ENCODE data around the genes RNF123 and TRAIP.

DNA sequence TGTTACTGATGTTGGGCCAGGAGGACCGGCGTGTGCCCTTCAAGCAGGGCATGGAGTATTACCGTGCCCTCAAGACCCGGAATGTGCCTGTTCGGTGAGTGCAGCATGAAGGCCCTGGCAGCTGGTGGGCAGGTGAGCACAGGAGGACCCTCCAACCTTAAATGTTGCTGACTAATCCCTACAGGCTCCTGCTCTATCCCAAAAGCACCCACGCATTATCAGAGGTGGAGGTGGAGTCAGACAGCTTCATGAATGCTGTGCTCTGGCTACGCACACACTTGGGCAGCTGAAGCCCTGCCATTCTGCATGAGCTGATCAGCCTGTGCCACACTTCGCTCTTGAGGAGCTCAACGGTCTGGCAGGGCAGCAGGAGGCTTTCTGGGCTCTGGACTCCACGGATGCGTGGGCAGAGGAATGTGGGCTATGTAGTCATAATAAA lies 6.2 kb downstream of the MST1 start:
- PRO-cap, 2 experiments = peak in 2 of 2 experiments; most common plus-strand start position 307 of the sequence (in 1); most common minus-strand start position 166 of the sequence (in 2)
- RAMPAGE, long total RNA, 5 experiments = no peak in any of the 5 experiments

DNA sequence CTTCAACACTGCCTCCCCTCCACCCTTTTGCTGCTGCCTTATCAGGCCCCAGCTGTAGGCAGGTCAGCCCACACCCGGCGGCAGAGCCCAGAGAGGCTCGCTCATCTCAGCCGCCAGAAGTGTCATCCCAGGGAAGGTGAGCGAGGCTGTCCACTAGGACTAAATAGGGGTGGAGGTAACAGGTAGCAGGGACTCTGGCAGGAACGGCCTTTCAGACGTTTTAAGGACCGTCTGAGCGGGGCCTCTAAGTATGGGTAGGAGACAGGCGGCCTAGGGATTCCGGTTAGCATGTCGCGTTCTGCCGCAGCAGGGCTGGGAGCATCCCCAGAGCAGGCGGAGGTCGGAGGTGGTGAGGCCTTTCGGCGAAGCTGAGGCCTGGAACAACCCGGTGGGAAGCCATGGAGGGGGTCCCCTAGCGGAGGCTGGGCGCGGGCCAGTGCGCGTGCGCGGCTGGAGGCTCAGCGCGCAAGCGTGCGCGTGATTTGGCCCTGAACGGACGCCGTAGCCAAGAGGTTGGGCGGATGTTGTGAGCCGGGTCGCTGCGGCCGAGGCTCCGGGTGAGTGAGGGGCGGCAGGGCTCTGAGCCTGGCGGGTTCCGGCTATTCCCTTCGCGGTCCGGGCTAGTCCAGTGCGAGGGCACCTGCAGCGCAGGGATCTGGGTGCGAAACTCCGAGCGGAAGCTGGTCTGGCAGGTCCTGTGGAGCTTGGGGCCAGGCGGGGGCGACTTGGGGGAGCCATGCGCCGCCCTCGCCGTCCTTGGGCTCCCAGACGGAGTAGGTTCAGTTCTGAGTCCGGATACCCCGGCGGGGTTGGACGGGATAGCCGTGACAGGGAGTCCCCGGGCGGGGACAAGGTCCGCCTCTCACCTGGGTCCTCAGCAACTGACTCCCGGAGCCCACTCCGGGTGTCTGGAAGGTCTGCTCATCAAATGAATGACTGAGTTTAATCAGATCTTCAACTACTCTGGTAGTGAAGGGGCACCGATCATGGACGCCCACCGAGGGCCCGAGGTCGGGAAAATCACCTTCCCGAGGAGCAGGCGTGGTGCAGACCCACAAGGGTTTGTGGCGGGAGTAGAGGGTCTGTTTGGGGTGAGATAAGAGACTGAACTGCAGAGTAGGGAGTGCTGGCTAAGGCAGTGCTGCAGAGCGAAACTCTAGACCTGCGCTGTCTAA lies at the start of gene RNF123:
RNF123 (plus strand) TSS at position 508 of the 1,175 bp plus-strand sequence.
- PRO-cap, 2 experiments = peak in 2 of 2 experiments; most common plus-strand start position 508 of the sequence (in 1); most common minus-strand start position 424 of the sequence (in 1)
- RAMPAGE, long total RNA, 5 experiments = start-site peak on the plus strand in 4 of 5 experiments, centred at positions 521 to 536 of the sequence, 40 to 255 reads per replicate; start-site peak on the minus strand in 3 of 5 experiments, centred at positions 429 to 442 of the sequence, 26 to 33 reads per replicate

- PRO-cap, 2 experiments = peak in 1 of 2 experiments; most common plus-strand start chr3:49806500 (in 1)
- RAMPAGE, long total RNA, 5 experiments = no peak in any of the 5 experiments
Measured at GRCh38 chr3:49805868-49806676, 3.0 kb downstream of the INKA1 start.

DNA sequence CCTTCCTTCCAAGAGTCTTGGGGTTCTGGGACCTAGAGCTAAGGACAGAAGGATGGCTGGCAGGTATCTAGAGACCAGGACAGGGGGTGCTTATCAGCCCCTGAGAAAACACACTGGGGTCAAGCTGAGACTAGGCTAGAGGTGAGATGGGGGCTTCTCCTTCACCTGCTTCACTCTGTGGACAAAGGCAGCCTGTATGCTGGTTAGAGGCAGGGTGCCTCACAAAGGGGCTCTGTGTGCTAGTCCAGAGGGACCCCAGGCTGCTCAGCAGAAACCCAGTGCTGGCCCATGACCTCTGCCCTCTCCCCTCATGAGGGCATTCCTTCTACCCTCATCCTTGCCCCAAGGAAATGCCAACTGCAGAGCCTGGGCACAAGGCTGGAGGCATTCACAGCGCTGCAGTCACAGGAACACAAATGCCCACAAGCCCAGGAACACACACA lies 3.6 kb downstream of the INKA1 start:
- PRO-cap, 2 experiments = no peak in any of the 2 experiments
- RAMPAGE, long total RNA, 5 experiments = no peak in any of the 5 experiments

- PRO-cap, 2 experiments = peak in 2 of 2 experiments; most common plus-strand start chr3:49856668 (in 1); most common minus-strand start chr3:49856546 (in 2)
- RAMPAGE, long total RNA, 5 experiments = start-site peak on the minus strand in 1 of 5 experiments, at chr3:49856552-49856566 at its widest, 13 reads per replicate
Measured at GRCh38 chr3:49856186-49857057, at the start of gene TRAIP. Gene TRAIP, minus strand, starts transcription at chr3:49856564.

DNA sequence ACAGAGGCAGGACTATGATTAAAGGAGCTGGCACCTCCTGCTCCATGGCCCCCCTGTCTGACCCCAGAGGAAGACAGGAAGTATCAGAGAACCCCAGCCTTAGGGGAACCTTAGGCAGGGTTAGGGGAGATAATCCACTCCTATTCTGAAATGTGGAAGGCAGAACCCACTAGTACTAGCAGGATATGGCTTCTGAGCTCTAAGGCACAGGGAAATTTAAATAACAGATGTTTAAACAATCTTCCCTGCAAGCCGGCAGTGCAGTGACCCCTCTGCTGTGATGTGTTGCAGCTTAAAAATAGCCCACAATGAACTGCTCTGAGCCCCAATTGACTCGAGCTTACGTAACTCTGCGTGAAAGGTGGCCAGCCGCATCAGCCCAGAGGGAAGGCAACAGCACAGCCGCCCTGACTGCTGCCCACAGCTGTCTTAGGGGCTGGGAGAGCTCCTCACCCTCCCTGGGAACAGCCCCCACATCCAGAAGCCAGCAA lies 12.4 kb upstream of the CAMKV start:
- PRO-cap, 2 experiments = no peak in any of the 2 experiments
- RAMPAGE, long total RNA, 5 experiments = no peak in any of the 5 experiments

DNA sequence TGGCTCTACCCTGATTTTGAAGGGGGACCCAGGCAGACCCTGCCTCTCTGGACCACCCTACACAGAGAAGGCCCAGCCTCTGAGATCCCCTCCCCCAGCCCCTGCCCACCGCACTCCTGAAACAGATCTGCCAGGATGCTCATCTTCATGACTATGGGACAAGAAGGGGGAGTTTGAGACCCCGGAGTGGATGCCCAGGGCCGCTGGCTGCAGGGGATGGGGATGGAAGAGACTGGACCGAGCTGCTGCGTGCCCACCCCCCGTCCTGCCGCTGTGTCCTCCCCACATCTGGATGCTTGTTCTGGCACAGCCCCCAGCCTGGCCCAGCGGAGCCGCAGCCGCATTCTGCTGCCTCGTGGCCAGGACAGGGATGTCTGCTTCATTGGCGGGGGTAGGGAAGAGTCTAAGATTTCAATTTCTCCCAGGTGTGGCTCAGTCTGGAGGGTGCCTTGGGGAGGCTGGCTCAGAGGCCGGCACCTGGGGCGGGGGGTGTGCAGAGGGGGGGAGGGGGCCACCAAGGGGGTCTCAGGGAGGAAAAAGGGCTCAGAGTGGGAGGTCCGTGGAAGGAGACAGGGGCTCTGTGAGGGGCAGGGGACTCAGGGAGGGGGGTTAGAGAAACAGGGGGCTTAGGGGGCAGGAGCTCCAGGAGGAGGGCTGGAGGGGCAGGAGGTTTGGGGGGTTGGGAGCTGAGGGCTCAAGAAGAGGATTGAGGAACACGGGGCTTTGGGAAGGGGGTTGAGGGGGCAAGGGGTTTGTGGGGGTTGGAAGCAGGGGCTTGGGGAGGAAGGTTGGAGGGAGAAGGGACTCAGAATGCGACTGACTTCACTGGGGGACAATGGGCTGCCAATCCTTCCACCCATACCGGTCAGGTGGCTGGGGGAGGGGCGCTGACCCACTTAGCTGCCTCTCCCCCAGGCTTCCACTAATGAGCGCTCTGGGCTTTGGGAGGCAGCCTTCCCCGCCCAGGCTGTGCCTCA lies 30.1 kb upstream of the SEMA3F start:
- PRO-cap, 2 experiments = no peak in any of the 2 experiments
- RAMPAGE, long total RNA, 5 experiments = no peak in any of the 5 experiments

DNA sequence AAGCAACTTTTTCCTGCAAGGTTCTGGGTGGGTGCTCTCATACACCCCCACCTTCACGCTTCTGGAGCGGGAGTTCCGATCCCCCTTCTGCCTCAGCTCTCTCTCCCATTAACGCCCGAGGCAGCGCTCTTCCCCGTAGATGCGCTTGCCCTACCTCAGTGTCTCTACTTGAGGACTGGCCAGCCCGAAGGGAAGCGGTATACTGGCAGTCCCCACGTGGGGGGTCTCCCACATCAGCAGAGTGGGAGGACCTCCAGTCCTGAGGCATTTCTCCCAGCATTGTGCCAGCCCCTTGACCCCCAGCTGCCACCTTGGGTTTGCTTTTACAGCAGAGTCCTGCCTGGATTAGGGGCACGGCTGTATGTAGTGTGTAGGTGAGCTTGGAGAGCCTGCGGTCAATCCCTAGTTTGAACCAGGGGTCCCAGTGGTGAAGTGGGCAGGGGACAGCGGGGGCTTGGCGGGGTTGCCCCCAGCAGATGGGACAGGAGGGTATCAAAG lies 742 bp downstream of the SEMA3F start:
- PRO-cap, 2 experiments = peak in 1 of 2 experiments; most common plus-strand start position 326 of the sequence (in 1); most common minus-strand start position 170 of the sequence (in 1)
- RAMPAGE, long total RNA, 5 experiments = no peak in any of the 5 experiments

- PRO-cap, 2 experiments = no peak in any of the 2 experiments
- RAMPAGE, long total RNA, 5 experiments = no peak in any of the 5 experiments
Measured at GRCh38 chr3:50205667-50206470, 798 bp downstream of the SLC38A3 start.

DNA sequence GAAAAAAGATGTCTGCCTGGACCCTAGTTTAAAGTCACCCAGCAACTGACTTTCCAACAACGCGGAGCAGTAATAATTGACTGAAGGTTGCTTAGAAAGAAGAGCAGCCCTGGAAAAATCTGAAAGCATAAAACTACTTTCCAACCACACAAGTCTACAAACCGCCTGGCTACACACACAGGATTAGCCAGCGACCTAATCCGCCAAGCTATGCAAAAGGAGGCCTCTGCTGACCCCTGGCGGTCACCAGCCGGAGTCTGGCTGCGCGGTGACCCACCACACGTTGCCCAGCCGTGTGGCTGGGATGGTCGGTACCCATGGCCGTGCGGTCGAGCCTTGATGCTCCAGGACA lies 10.0 kb upstream of the GNAI2 start:
- PRO-cap, 2 experiments = no peak in any of the 2 experiments
- RAMPAGE, long total RNA, 5 experiments = no peak in any of the 5 experiments

GRCh38 chr3:50230060-50231067 lies 5.6 kb upstream of the GNAI2 start:
- PRO-cap, 2 experiments = no peak in any of the 2 experiments
- RAMPAGE, long total RNA, 5 experiments = no peak in any of the 5 experiments

GRCh38 chr3:50251398-50251786 lies 15.4 kb downstream of the GNAI2 start:
- PRO-cap, 2 experiments = no peak in any of the 2 experiments
- RAMPAGE, long total RNA, 5 experiments = no peak in any of the 5 experiments

GRCh38 chr3:50252277-50252691 lies 16.3 kb downstream of the GNAI2 start:
- PRO-cap, 2 experiments = no peak in any of the 2 experiments
- RAMPAGE, long total RNA, 5 experiments = no peak in any of the 5 experiments

GRCh38 chr3:50266436-50267122 lies 2.4 kb upstream of the SEMA3B start:
- PRO-cap, 2 experiments = no peak in any of the 2 experiments
- RAMPAGE, long total RNA, 5 experiments = no peak in any of the 5 experiments

DNA sequence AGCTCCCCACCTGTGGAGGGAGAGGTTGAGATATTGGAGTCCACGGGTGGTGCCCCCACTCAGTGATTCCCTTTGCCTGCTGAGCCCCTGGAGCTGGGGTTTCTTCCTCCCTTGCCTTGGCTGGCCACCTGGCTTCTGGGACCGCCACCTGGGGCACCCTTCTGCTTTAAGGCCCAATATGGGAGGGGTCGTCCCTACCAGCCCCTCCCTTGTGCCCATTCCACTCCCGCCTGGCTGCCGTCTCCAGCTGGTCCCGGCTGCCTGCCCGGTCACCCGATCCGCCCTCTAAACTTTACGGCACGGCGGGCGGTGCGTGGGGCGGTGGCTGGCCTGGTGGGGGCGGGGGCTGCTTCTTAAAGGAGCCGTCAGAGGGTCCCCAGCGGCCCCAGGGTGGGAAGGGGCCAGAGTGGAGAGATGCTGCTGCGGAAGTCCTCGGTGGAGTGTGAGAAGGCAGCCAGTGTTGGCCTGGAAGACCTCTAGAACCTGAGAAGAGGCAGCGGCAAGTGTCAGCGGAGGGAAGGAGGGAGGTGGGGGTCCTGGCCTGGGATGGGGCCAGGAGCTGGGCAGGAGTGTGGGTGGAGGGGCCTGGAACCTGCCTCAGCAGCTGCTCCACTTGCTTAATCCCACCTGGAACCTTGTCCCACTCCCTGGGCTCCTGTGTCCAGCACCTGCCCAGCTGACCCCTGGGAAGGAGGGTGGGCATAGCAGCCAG lies 1.5 kb upstream of the SEMA3B start:
- PRO-cap, 2 experiments = peak in 2 of 2 experiments; most common plus-strand start position 368 of the sequence (in 1); most common minus-strand start position 259 of the sequence (in 1)
- RAMPAGE, long total RNA, 5 experiments = start-site peak on the plus strand in 2 of 5 experiments, centred at positions 353 to 359 of the sequence, 35 to 65 reads per replicate; start-site peak on the minus strand in 3 of 5 experiments, centred at positions 142 to 289 of the sequence, 11 to 20 reads per replicate

DNA sequence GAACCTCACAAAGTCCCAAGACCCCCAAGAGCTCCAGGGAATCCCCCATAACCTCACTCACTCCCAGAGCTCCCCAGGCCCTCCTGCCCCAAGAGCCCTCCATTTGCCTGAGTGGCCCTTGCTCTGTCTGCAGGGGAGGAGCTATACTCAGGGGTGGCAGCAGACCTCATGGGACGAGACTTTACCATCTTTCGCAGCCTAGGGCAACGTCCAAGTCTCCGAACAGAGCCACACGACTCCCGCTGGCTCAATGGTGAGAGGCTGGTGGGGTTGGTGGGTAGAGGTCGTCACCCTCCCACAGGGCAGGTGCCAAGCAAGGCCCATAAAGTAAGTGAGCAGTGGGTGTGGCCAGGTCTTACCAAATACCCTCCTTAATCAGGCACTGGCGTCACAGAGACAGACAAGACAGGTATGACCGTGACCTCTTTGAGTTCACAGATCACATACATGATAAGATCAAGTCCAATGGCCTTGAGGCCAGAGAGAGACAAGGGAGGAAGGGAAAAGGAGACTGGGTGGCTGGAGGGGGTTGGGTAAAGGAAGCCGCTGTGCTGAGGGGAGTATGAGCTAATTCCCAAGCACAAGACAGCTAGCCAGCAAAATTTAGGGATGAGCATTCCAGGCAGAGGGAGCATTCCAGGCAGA lies 2.4 kb downstream of the SEMA3B start:
- PRO-cap, 2 experiments = no peak in any of the 2 experiments
- RAMPAGE, long total RNA, 5 experiments = no peak in any of the 5 experiments

DNA sequence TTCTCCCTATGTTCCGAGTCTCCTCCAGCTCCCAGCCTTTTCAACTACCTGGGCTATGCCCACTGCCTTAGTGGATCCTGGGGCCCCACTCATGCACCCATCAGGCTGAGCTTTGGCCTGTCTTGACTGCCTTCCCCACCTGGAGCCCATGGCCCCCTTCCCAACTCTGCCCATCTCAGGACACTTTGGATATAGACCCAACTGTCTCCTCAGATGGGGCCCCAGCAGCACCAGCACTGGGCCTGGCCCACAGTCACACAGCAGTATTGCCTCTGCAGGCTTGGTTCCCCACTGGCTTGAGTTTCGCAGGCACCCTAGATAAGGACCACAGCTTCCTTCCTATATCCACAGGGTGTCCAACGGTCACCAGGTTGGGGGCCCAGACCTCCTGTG lies 1.0 kb downstream of the HYAL3 start:
- PRO-cap, 2 experiments = no peak in any of the 2 experiments
- RAMPAGE, long total RNA, 5 experiments = no peak in any of the 5 experiments

- PRO-cap, 2 experiments = peak in 2 of 2 experiments; most common plus-strand start chr3:50584156 (in 1); most common minus-strand start chr3:50584056 (in 1)
- RAMPAGE, long total RNA, 5 experiments = no peak in any of the 5 experiments
Measured at GRCh38 chr3:50583459-50584357, 14.4 kb downstream of the HEMK1 start.

DNA sequence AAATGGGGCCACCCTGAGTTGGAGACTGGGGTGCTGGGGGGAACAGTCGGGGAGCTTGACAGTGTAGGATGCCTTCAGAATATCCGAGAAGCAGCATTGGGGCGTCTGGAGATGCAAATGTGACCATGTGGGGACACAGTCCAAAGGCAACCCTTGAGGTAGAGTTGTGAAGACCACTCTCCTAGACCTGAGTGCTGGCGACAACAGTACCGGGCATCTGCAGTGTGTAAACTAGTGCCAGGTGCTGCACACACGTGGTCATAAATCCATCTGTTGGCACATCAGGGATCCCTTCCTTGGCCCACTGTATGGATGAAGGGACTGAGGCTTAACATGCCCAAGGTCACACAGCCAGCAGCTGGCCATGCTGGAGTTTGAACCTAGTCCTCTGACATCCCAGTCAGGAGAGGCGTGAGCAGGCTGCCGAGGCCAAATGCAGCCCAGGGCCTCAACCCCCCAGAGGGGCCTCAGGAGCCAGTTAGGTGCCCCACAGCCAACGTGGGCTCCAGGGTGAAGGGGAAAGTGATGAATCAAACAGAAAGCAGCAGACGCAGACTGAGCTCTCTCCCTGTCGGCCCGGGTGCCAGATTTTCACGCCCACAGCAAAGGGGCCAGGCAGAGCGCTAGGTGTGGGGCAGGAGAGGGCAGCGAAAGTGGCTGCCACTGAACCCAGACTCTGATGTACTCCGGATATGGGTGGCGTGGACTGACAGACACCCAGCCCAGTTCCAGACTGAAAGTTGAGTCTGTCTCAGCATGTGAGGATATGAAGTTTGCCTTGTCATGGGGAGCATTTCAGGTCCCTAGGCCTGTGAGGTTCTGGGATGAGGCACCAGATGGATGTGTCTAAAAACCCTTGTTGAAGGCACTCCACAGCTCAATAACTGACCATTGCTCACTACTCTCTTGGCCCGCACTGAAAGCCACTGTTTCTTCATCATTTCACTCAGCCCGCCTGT lies 18.9 kb downstream of the HEMK1 start:
- PRO-cap, 2 experiments = no peak in any of the 2 experiments
- RAMPAGE, long total RNA, 5 experiments = no peak in any of the 5 experiments

DNA sequence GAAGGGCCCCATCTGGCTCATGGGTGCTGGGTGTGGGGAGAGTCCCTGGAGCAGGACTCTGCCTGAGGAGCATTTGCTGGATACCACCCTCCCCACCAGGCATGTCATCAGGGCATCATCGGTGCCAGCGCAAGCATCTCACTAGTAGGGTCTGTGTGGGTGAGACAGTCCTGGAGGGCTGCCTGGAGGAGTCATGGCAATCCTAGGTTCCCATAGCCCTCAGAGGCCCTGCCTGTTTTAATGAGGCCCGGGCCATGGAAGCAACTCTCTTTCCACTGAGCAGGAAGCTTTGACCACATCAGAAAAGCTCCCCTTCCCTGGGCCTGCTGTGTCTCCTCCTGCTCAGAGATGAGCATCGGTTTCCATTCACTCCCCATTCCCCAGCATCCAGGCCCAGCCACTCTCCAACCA lies 9.3 kb downstream of the CISH start:
- PRO-cap, 2 experiments = peak in 1 of 2 experiments; most common minus-strand start position 325 of the sequence (in 1)
- RAMPAGE, long total RNA, 5 experiments = no peak in any of the 5 experiments

Data from thyroid gland (tissue), 7 donors.